Breast (tissue), 4 donors: ENCODE measurements around a stretch of chr14.

GRCh38 chr14:54637159-54637633 lies 70.3 kb downstream of the SAMD4A start:
- PRO-cap, 3 experiments = no peak in any of the 3 experiments
- RRBS = no CpG with 5 or more reads among the region's 10 CpGs

GRCh38 chr14:54652013-54652876 lies 85.3 kb downstream of the SAMD4A start:
- PRO-cap, 3 experiments = peak in 1 of 3 experiments; most common plus-strand start chr14:54652496 (in 1); most common minus-strand start chr14:54652354 (in 1)
- RRBS = no CpG with 5 or more reads among the region's 11 CpGs

- PRO-cap, 3 experiments = no peak in any of the 3 experiments
- RRBS = no CpG with 5 or more reads among the region's 20 CpGs
Observed at GRCh38 chr14:54669553-54670467, 102.9 kb downstream of the SAMD4A start.

DNA sequence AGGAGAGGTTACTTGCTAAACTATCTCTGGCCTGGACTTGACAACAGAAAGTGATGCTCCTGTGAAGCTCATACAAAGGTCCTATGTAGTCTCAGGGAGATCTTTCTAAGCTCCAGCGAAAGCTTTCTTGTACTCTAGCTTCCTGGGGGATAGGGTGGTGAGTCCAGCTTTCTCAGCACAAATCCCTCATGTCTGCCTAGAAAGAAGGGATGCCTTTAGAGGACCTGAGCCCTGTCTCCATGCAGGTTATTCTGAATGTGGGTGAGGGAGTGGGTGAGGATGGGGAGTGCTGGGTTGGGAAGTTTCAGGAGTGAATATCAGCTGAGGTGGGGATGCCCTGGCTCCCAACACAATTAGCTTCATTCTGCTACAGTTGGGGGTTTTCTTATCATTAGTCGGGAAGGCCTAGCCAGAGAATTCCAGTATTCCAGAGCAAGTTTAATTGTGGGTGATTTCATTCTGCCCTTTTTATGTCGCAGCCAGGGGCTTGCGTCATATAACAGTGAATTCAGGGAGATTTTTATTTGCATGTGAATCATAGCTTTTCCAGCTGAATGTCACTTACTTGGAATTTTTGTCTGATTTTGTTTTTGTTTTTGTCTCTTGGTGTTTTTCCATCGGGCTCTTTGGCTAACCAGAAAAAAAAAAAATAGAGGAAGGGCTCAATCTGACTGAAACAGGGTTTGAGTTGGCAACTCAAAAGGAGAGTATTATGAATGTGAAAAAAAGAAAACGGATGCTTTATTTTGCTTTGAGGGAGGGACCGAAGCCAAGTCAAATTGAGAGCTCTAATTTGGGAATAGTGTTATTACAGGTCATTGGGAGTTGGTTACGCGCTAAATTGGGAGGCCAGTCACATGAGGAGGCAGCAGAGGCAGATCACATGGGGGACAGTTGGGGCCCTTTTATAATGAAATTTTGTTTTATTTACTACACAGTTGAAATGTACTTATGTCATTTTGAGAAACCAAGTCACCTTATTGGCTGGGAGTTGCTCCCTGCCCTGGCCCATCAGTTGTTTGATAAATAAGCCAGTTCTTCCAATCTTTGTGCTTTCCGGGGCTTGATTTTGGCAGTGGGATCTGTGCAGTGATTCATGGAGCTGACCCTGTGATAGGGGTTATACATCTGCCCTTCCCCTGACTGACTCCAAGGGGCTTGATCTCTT lies 119.4 kb downstream of the SAMD4A start:
- PRO-cap, 3 experiments = peak in 1 of 3 experiments; most common minus-strand start position 355 of the sequence (in 1)
- RRBS = no CpG with 5 or more reads among the region's 10 CpGs

DNA sequence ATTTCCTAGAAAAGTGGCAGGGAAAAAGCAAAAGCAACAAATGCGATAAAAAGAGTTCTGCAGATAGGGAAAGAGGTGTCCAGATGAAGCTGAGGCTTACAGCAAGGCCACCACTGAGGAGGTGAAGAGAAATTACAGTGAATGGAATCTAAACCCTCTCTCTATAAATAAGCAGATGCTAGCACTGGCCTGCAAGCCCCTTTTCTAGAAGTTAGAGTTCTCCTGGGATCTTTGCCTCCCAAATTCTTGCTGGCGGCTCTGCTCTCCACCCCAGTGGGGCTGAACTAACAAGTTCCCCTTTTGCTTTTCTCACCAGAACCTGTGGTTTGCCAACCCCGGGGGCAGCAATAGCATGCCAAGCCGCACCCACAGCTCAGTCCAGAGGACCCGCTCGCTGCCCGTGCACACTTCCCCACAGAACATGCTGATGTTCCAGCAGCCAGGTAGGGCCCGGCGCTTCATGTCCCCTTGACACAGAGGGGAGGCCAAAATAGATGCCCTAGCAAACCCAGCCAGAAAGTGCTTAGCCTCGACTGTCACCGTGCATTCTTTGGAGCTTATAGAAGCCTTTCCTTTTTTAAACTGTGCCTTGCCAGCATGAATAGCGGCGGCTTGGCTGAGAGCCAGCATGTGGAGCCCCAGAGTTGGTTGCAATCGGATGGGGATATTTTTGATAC lies 126.4 kb downstream of the GCH1 start:
- PRO-cap, 3 experiments = no peak in any of the 3 experiments
- RRBS = 34% methylated on average over 3 of the region's 14 CpGs

DNA sequence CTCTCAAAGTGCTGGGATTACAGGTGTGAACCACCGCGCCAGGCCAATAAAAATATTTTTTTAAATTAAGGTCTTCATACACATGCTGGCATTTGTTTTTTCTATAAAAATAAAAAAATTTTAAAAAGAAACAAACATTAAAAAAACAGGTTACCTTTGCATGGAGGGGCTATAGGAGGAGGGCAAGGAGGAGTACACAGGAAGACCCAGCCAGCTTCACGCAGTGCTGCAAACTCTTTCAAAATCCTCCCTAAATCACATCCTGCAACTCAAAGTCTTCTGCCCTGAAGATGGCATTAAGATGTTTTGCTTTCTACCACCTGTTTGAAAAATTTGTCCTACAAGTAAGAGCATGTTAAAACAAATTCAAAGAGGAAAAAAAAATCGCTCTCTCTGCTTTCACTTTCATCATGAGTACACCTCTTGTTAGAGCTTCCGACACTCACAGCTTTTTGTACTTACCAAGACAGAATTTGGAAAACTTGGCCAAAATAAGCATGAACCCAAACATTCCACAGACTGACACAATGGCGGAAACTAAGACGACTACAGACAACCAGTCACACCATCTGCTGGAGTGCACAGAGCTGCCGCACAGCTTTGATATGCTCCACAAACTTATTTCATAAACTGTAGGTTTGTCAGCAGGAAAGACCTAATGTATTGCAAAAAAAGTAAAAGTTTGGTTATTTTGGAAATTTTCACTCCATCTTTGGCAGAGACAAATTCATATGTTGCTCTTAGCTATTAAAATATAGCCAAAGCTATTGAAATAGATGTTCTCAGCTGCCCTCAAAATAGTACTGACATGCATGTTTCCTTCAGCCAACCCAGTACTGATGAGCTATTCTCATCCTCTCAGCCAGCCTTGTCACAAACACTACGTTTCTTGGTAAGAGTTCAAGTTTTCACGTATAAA lies 21.3 kb downstream of the GCH1 start:
- PRO-cap, 3 experiments = no peak in any of the 3 experiments
- RRBS = no CpG with 5 or more reads among the region's 10 CpGs

DNA sequence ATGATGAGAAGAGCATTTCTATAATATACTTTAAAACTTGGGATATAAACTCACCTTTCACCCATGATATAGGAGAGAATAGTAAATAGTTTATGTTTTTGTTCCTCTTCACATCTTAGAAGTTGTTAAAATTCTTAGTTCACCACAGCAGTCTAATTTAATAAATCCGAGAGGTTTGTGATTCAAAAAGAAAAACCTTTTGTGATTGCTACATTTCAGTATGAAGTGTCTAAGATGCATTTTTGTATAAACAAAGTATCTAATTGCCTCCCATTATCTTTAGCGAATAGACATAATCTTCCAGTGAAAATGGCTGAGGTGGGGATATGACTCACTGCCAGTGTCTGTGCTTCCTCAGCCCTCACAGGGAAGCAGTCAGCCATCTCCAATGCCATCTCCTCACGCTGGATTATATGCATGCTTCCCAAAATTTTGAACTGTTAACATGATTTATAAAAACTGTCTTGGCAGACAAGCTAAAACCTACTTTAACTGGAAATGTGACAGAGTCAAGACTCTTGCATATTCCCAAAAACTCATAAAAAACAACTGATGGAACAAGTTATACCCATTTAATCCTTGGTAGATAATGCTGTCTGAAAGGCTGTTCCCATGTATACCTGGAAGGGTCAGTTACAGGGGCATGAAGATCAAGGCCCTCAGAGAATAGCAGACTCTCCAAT lies 7.6 kb downstream of the GCH1 start:
- PRO-cap, 3 experiments = no peak in any of the 3 experiments
- RRBS = no CpG with 5 or more reads among the region's 3 CpGs

DNA sequence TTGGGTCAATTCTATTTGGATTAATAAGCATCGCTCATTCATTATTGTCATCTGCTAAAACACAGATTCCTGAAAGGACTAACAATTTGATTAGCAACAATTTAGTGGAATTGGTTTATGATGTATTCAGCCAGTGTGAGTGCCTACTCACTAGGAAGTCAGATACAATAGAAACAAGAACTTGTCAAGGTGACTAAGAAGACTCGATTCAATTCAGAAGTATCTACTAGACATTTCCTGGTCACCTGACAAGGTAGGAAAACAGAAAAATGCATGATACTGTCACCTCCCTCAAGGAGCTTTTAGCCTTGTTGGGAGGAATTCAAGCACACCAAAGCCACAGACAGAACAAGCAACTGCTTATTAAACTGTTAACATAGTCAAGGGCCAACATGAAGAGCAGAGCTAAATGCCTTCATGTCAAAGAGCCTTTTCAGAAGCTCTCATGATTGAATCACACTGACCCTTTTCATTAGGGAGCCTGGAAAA lies 31.3 kb upstream of the LGALS3 start:
- PRO-cap, 3 experiments = no peak in any of the 3 experiments
- RRBS = no CpG with 5 or more reads among the region's 2 CpGs

GRCh38 chr14:55128710-55128847 lies 473 bp upstream of the LGALS3 start:
- PRO-cap, 3 experiments = no peak in any of the 3 experiments

DNA sequence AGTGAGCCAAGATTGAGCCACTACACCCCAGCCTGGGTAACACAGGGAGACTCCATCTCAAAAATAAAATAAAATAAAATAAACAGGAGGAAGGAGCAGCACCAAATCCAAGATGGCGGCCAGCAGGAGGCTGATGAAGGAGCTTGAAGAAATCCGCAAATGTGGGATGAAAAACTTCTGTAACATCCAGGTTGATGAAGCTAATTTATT lies 37.6 kb upstream of the DLGAP5 start:
- PRO-cap, 3 experiments = no peak in any of the 3 experiments
- RRBS = no CpG with 5 or more reads among the region's 2 CpGs

GRCh38 chr14:55271887-55272826 lies 936 bp downstream of the FBXO34 start:
- PRO-cap, 3 experiments = peak in 3 of 3 experiments; most common plus-strand start chr14:55272018 (in 1); most common minus-strand start chr14:55271986 (in 2)
- RRBS = 1% methylated on average over 6 of the region's 36 CpGs

- PRO-cap, 3 experiments = no peak in any of the 3 experiments
- RRBS = no CpG with 5 or more reads among the region's 2 CpGs
Observed at GRCh38 chr14:55326787-55327396, 55.7 kb downstream of the FBXO34 start.

GRCh38 chr14:55333053-55333549 lies 61.9 kb downstream of the FBXO34 start:
- PRO-cap, 3 experiments = no peak in any of the 3 experiments
- RRBS = no CpG with 5 or more reads among the region's 2 CpGs

- PRO-cap, 3 experiments = no peak in any of the 3 experiments
- RRBS = no CpG with 5 or more reads among the region's 6 CpGs
Observed at GRCh38 chr14:55459154-55459623, 18.8 kb upstream of the TBPL2 start.

DNA sequence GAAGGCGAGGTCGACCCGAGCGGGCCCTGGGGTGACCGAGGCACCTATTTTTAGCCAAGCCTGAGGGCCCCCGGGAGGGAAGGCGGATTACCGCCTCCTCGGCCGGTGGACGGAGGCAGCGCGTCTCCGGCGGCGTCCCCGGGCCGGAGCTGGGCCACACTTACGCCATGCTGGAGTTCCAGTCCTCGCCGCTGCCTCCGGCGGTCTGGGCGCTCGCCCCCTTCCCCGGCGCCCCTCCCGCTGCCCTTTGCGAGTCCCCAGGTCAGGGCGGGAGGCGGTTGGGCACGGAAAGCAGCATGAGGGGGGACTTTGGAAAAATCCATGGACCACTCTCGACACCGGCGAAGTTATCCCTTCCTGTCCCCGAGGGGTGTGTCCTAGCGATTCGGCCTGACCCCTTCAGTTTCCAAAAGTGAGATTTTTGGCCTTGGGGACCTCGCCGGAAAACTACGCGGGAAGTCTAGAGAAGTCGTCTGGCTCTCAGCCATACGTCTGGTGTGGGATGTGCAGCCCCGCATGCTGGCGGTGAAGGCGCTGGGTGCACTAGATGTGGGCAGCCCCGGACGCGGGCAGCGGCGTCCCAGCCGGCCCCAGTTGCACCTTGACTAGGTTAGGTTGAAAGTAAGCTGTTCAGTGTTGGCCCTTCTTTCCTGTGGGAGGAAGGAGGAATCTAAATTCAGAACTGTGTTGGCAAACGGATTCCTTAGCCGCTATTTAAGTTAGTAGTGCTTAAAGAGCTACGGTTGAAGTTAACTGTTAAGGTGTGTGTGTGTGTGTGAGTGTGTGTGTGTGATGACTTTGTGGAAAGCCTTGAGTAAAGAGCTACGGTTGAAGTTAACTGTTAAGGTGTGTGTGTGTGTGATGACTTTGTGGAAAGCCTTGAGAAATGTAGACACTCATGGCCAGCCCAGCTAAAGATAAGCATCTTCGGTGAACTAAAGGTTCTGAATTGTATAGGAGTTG lies 956 bp downstream of the KTN1 start:
- PRO-cap, 3 experiments = peak in 1 of 3 experiments; most common minus-strand start position 377 of the sequence (in 1)
- RRBS = under 1% methylated on average over 21 of the region's 58 CpGs

- PRO-cap, 3 experiments = no peak in any of the 3 experiments
- RRBS = no CpG with 5 or more reads among the region's 7 CpGs
Observed at GRCh38 chr14:55618991-55619558, 39.1 kb downstream of the KTN1 start.

- PRO-cap, 3 experiments = no peak in any of the 3 experiments
- RRBS = no CpG with 5 or more reads among the region's 2 CpGs
Observed at GRCh38 chr14:55832004-55832518, 252.1 kb downstream of the KTN1 start.

DNA sequence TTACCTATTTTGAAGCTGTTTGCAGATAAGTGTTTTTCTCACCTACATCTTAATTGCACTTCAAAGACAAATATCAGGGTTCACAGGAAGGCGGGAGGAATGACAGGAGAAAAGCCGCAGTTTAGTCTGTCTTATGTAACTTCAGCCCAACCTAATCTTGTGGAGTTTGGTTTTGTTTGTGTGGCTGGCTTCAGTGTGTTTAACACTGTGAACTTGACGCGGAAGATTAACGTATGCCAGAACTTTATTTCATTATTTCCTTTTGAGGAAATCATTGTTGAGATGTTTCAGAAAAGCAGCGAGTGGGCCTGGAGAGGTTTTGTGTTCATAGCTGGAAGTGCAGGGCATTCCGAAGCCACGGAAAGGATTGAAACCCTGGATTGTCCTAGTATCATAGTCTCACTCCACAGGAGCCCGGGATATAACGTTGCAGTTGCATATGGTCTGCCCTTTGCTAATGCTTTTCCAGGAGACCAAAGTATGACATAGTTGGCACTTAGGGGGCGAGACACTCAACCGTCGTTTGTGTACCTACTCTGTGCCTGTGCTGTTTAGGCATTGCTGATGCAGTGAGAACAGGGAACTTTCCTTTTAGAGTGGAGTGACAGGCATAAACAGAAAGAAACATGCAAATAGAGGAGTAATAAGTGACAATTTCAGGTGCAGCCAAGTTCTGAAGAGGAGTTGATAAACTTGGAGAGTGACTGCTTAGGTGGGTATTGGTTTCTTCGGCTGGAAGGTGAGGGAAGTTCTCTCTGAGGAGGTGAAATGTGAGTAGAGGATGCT lies 2.1 kb downstream of the PELI2 start:
- PRO-cap, 3 experiments = no peak in any of the 3 experiments
- RRBS = no CpG with 5 or more reads among the region's 14 CpGs

- PRO-cap, 3 experiments = no peak in any of the 3 experiments
- RRBS = no CpG with 5 or more reads among the region's 10 CpGs
Observed at GRCh38 chr14:56229611-56230379, 111.6 kb downstream of the PELI2 start.

GRCh38 chr14:56333544-56334109 lies 215.4 kb downstream of the PELI2 start:
- PRO-cap, 3 experiments = no peak in any of the 3 experiments
- RRBS = no CpG with 5 or more reads among the region's 3 CpGs